Brain (tissue), 1 donor: ENCODE measurements around the genes PSMD3 and MSL1.

DNA sequence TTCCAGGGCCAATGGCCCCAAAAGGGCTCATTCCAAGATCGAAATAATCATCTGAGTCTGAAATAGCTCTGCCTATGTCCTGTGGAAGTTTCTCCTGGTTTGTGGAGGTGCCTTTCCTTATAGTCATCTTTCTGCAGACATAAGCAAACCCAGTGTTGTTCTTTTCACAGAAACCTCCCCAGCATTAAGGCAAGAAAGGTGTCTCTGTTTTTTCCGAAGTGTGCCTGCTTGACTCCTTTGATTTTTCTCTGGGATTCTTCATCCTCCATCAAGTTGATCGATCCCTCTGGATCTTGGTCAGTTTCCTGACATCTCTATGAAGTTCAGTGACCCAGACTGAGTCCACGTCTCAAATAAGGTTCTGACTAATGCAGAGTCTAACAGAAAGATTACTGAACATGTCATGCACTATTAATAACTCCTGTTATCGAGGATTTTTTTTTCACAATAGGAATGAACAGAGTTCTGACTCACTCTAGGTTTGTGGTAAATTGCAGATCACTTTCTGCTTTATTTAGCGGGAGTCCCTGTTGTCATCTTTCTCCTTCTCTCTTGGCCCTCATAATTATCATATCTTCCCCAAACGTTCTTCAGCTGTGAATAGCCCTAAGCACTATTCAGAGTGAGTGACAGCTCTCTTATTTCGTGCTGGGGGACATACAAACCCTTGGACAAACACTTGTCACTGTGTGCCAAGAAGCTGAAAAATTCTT lies 1.6 kb downstream of the LRRC3C start:
- RRBS: no CpG with 5 or more reads among the region's 8 CpGs

DNA sequence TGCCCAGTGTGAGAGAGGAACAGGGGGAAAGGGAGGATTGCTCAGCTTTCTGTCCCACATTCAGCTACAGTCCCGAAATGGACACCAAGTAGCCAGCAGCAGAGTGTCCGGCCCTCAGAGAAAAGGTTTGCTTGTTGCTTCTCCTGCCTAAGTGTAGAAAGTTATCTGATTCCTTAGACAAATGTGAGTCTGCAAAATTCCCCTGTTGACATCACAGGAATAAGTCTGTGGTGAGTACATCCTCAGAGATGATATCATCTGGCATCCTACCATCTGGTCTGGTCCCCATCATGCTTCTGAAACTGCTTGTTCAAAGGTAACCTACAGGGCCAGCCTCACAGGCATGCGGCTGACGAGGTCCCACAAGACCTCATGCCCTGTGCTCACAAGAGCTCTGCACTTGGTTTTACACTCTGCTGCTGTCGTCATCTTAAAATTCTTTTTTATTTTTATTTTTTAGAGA lies 12.5 kb downstream of the LRRC3C start:
- RRBS: no CpG with 5 or more reads among the region's 5 CpGs

- RRBS: 1% methylated on average over 33 of the region's 96 CpGs
Measured at GRCh38 chr17:39980173-39981282, at the start of gene PSMD3. PSMD3 (plus strand) TSS chr17:39980807.

- RRBS: no CpG with 5 or more reads among the region's 6 CpGs
Measured at GRCh38 chr17:40018718-40019159, 3.5 kb downstream of the CSF3 start.

- RRBS: no CpG with 5 or more reads among the region's 7 CpGs
Measured at GRCh38 chr17:40092352-40092979, 7.9 kb downstream of the NR1D1 start.

- RRBS: 28% methylated on average over 9 of the region's 47 CpGs
Measured at GRCh38 chr17:40092980-40094222, 7.0 kb downstream of the NR1D1 start.

GRCh38 chr17:40112459-40113525 lies 9.0 kb upstream of the MSL1 start:
- RRBS: no CpG with 5 or more reads among the region's 13 CpGs

DNA sequence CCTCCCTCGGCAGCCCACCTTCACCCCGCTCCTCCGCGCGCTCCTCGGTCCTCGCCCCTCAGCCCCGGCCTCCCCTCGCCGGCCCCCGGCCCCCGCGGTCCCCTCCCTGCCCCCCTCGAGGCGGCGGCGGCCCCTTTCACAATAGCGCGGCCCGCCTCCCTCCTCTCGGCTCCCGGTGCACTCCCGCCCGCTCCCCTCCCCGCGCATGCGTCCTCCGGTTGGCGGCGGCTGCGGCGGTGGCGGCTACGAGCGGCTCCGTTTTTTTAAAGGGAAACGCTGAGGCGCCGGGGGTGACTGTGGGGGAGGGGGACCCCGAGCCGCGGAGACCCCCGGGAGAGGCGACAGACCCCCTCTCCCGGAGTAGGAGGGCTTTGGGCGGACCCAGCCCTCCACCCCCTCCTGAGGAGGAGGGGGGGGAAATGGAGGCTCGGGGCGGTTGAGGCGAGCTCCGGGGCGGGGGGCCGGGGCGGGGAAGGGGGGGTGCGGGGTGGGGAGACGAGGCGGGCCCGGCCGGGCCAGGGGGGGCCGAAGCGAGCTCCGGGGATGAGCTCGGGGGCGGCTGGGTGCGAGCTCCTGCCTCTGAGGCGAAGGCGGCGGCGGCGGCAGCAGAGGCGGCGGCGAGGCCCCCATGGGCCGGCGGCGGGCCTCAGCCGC lies at the start of gene MSL1:
MSL1 (plus strand) TSS at position 206 of the 654 bp plus-strand sequence.
- RRBS: 2% methylated on average over 60 of the region's 76 CpGs

GRCh38 chr17:40177827-40178429 lies 658 bp downstream of the RAPGEFL1 start:
- RRBS: 17% methylated on average over 31 of the region's 55 CpGs

GRCh38 chr17:40311049-40311554 lies 2.1 kb downstream of the RARA start:
- RRBS: no CpG with 5 or more reads among the region's 8 CpGs

DNA sequence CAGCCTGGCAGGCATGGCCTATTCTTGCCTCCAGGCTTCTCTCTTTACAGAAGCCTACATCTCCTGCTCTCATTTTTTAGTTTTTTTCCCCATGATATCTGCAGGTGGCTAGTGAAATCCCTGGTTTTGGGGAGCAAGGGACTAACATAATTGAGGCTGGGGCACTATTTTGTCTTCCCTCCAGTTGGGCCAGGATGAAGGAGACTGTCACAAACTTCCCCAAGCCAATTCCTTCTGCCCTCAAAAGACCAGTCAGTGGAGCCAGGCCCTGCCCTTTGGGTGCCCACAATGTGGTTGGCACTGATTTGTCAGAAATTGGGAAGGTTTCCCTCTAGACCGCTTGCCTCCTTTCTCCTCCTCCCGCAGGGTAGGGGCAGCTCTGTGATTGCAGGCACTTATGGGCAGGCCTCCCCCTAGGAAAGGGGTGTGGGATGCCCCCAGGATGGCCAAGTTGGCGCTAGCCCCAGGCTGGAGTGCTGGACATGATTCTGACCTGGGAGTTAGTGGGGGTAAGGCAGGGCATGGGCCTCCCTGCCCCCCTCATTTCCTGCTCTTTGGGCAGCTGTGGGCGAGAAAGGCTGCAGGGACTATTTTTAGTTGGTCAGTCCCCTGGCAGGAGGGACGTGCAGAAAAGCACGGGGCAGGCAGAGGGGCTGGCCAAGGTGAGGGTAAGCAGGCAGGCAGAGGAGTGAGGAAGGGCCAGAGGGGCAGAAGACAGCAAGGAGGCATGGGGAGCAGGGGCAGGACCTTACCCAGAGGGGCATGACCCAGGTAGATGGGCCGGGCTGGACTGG lies 3.1 kb downstream of the RARA start:
- RRBS: no CpG with 5 or more reads among the region's 7 CpGs

GRCh38 chr17:40320697-40321733 lies 12.0 kb downstream of the RARA start:
- RRBS: no CpG with 5 or more reads among the region's 21 CpGs

DNA sequence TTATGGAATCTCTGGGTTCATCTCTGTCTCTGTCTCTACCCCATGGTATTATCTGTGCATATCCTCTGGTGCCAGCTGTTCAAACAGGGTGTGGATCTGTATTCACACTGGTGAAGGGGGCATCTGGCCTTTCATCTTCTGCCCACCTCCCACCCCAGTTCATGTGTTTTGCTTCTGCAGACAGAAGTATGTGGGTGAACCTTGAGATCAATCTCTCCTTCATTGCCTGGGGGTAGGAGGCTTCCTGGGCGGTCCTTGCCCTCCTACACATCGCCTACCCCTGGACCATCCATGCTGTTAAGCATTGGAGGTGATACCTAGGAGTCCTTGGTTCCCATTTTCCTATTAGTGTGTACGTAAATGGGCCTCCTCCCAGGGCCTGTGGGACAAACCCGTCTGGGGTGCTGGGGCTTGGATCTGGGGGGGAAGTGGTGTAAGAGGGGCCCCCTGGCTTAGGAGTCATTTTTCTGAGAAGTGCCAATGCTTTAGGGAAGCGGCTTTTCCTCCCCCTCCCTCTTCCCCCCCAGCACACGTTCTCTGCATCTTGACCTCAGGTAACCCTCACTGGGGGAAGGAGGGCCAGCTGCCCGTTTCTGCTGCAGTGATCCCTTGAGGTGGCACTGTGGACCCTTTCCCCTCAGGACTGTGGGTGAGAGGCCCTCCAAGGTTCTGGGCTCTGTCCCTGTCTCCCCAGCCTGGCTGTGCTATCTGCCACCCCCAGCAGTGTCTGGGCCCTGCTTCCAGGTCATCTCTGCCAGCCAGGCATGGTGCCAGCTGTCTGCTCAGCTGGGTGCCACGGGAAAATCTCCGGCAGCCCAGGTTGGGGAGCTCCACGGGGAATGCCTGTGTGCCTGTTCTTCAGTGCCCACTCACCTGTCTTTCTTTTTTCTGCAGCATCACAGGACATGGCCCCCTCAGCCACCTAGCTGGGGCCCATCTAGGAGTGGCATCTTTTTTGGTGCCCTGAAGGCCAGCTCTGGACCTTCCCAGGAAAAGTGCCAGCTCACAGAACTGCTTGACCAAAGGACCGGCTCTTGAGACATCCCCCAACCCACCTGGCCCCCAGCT lies 21.3 kb downstream of the RARA start:
- RRBS: no CpG with 5 or more reads among the region's 11 CpGs

DNA sequence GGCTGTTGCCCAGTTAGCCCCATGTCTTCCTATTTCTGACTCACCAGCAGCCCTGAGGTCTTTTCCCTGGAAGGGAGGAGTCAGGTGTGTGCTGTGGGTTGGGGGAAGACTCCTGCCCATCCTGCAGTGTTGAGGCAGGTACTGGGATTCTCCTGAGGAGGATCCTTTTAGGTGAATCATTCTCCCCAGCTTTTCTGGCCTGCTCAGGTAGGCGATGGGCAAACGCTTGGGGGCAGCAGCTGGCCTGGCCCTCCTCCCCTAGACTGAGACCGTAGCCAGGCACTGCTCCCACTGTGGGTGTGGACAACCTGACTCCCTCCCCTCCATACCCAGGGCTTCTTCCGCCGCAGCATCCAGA lies 15.1 kb downstream of the GJD3 start:
- RRBS: no CpG with 5 or more reads among the region's 5 CpGs

DNA sequence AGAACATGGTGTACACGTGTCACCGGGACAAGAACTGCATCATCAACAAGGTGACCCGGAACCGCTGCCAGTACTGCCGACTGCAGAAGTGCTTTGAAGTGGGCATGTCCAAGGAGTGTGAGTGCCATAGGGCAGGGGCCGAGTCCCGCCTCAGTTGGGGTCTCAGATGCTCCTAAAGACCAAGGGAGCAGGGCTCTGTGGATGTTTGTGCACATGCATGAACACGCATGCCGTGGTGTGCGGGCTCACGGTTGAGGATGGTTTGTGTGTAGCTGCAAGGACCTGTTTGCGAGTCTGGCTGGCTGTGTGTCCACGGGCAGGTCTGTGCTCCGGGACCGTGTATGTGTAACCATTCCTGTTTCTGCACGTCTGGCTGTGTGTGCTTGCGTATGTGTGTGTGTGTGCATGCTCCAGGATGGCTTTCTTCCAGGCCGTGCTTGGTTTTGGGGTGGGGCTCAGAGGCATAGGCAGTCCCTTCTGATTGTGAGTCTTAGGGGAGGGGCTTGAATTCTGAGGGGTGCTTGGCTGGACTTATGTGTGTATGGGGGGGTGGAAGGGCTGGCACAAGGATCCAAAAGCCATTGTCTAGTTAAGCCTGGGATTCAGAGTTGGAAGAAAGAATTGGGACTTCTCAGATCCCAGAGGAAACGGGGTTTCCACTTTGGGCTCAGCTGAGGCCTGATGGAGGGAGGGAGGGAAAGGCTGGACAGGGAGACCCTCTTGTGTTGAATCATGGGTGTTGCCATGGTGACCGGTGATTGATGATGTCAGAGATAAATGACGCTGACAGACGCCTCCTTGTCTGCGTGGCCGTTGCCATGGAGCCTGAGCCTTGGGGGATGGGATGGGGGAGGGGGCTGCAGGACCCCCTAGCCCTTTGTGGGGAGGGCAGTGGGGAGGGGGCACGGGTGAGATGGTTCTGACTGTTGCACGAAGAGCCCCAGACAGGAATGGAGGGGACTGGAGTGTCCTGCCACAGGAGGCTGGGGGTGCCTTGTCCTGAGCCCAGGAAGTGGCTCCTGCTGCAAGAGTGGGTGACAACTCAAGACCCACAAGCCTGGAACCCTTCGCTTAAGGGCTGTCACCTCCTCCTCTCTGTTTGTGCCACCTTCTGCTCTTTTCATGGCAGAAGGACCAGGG lies 14.4 kb downstream of the GJD3 start:
- RRBS: no CpG with 5 or more reads among the region's 27 CpGs

DNA sequence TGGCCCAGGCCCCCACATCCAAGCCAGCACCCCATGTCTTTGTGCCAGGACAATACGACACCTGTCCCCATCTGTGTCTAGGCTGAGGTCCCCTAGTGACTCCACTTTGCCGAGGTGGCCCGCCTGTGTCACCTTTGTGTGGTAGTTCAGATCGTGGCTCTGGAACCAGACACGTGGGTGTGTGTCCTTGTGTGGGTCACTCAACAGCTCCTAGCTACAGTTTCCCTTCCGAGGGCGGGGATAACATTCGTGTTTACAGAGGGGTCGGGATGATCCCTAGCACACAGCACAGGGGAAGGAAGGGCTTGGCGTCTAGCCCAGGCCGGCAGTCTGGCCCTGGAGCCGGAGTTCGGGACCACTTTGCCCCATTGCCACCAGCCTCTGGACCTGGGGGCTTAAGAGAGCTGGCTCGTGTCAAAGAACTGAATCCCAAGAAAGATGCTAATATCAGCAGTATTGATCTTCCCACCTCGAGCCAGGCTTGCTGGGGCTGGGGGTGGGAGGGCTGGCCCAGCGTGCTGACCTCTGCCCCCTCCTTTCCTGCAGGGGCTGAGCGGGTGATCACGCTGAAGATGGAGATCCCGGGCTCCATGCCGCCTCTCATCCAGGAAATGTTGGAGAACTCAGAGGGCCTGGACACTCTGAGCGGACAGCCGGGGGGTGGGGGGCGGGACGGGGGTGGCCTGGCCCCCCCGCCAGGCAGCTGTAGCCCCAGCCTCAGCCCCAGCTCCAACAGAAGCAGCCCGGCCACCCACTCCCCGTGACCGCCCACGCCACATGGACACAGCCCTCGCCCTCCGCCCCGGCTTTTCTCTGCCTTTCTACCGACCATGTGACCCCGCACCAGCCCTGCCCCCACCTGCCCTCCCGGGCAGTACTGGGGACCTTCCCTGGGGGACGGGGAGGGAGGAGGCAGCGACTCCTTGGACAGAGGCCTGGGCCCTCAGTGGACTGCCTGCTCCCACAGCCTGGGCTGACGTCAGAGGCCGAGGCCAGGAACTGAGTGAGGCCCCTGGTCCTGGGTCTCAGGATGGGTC lies 8.8 kb downstream of the GJD3 start:
- RRBS: 59% methylated on average over 14 of the region's 39 CpGs

- RRBS: no CpG with 5 or more reads among the region's 22 CpGs
Measured at GRCh38 chr17:40457734-40459029, 14.9 kb downstream of the IGFBP4 start.

DNA sequence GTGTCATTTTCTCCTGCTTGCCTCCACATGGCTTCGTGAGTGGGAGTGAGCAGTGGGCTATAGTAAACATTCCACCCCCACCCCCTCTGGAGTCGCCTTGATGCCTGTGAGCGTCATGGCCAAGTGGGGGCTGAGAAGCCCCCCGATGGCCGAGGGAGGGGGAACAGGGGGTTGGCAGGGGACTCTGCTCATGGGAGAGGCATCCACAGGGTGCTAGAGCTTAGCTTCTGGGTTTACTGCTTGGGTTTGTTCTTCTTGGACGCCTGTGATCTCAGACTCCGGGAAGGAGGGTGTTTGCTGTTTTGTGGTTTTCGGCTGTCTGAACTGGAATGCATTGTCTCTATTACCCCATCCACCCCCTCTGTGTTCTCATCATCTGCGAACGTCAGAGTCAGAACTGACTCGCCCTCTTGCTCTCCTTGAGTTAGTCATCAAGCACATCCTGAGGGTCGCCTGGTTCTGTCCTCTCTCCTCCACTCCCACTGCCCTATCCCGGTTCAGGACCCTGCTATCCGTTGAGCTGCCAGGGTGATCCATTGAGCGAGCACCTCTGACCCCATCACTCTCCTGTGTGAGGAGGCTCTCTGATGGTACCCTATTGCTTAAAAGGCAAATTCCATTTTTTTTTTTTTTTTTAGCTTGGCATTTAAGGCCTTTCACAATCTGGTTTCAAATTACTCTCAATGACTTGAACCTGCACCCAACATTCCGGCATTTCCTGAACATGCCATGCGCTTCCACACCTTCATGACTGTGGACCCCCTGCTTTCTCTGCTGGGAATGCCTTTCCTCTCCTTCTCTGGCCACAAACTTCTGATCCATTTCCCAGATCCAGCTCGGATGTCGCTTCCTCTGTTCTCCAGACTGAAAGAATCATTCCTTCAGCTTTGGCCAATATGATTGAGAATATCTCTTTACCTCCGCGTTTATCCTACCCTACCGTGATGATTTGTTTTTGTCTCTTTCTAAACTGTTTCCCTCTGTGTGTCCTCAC lies 15.2 kb downstream of the TNS4 start:
- RRBS: no CpG with 5 or more reads among the region's 22 CpGs

DNA sequence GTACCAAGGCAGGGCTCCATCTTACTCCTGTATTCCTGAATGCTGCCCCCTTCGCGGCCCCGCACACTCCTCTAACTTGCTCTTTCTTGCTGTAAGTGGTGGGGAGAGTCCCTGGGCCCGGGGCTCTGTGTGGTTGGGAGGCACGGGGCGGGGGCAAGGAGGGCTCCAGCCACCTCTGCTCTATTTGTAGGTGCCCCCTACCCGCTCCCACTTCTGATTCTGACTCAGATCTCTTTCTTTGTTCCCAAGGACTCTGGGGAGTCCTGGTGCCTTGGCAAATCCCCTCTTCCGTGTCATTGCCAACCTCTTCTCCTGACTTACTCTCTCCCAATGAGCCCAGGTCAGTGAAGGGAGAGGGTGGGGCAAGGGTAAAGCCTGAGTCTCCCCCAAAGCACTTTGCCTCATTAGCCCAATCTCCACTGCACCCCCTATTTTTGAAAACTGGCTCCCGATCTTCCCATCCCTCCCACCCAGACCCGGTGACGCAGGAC lies 1.0 kb downstream of the TNS4 start:
- RRBS: no CpG with 5 or more reads among the region's 11 CpGs

GRCh38 chr17:40536272-40537470 lies 28.6 kb downstream of the CCR7 start:
- RRBS: no CpG with 5 or more reads among the region's 21 CpGs